Uterus (tissue), 7 donors: ENCODE results near the gene TMEM243.

GRCh38 chr7:81810354-81810782, 40.5 kb upstream of the HGF start:
- PRO-cap, 4 experiments = no peak in any of the 4 experiments
- RAMPAGE, long total RNA, 2 experiments = no peak in any of the 2 experiments
- RRBS = no CpG with 5 or more reads among the region's 6 CpGs

- PRO-cap, 4 experiments = no peak in any of the 4 experiments
- RAMPAGE, long total RNA, 2 experiments = no peak in any of the 2 experiments
- RRBS = no CpG with 5 or more reads among the region's 7 CpGs
Measured at GRCh38 chr7:82572286-82572522, 128.6 kb upstream of the CACNA2D1 start.

DNA sequence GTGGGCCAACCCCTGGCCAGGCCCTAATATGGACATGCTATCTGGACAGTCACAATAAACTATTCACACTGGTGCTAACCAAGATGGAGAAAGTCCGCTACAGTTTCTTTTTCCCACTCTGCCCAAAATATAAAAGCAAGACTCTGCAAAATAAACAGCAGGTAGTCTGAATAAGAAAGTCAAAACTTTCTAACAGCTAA, 83.9 kb downstream of the ELAPOR2 start:
- PRO-cap, 4 experiments = peak in 1 of 4 experiments; most common plus-strand start position 66 of the sequence (in 1)
- RAMPAGE, long total RNA, 2 experiments = no peak in any of the 2 experiments
- RRBS = no CpG with 5 or more reads among the region's 1 CpG

DNA sequence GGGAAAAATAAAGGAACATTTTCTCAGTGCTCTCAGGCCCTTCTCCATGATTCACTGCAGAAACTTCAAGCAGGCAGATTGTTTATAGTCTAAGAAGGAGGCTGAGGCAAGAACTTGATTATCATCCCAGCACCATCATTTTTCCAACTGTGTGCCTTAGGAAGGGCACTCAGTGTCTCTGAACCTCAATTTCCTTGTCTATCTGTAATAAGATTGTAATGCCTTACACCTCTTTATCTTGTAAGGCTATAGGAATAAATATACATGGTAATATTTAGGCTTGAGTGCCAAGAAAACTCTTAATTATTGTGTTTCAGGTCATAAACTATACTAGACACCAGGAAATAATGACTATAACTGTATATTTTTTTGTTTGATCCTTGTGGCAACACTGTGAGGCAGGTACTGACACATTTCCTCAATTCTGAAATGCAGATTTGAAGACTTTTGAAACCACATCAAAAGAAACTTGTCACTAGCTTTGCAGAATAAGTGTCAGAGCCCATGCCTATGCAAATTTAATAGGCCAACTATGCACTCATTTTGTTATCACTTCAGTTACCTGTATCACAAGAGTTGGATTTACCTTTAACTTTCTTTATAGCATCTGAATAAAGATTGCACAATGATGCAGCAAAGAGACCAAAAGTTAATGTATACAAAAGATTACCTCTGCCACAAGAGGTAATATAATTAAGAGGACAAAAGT, 80.8 kb downstream of the ELAPOR2 start:
- PRO-cap, 4 experiments = no peak in any of the 4 experiments
- RAMPAGE, long total RNA, 2 experiments = no peak in any of the 2 experiments

DNA sequence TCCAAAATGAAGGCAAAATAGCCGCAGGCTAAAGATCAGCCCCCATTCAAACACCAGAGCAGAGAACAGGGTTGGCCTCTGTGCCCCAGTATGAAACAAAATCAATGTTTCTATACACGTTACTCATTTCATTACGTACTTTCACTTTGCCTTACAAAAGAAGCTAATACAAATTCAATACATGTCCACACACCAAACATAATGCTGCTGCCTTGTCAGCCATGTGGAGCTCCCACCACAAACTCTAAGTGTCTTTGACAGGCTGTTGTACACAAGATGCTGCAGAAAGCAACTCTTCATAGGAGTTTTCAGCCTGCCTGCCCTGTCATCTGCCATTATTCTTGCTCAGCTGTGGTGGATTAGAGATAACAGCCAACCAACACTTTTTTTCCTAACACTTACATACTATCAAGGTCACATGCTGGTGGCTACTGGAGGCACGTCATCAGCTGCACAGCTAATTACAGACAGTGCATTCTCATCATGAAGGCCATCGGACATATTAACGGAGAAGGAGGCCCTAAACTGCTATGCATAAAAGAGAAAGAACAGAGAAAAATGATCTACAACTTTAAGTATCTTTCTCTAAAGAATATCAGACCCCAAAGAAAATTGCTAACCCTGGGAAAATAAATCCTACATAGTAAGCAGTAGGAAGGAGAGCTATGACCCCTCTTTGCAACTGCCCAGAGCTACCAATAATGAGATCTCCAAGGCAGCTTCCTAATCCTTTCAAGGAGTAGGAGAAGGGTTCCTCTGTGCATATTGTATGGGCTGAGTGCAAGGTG, 55.0 kb downstream of the ELAPOR2 start:
- PRO-cap, 4 experiments = no peak in any of the 4 experiments
- RAMPAGE, long total RNA, 2 experiments = no peak in any of the 2 experiments
- RRBS = no CpG with 5 or more reads among the region's 6 CpGs

DNA sequence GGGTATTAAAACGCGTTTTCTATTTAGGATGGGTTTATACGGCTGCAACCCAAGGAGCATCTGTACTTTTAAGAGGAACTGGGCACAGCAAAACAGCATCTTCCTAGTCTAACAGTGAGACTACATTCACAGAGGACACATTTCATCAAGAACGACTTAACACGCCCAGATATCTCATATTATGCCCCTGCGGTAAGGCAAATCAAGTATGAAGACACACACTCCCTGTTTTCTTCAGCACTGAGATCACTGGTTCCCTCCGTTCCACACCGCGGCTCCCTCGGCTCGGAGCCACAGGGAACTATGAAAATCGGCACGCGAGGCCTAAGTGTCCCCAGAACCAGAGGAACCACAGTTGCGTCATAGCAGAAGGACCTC, 439 bp upstream of the DMTF1 start:
- PRO-cap, 4 experiments = peak in 4 of 4 experiments; most common plus-strand start position 65 of the sequence (in 2); most common minus-strand start position 282 of the sequence (in 2)
- RAMPAGE, long total RNA, 2 experiments = no peak in any of the 2 experiments
- RRBS = no CpG with 5 or more reads among the region's 15 CpGs

DNA sequence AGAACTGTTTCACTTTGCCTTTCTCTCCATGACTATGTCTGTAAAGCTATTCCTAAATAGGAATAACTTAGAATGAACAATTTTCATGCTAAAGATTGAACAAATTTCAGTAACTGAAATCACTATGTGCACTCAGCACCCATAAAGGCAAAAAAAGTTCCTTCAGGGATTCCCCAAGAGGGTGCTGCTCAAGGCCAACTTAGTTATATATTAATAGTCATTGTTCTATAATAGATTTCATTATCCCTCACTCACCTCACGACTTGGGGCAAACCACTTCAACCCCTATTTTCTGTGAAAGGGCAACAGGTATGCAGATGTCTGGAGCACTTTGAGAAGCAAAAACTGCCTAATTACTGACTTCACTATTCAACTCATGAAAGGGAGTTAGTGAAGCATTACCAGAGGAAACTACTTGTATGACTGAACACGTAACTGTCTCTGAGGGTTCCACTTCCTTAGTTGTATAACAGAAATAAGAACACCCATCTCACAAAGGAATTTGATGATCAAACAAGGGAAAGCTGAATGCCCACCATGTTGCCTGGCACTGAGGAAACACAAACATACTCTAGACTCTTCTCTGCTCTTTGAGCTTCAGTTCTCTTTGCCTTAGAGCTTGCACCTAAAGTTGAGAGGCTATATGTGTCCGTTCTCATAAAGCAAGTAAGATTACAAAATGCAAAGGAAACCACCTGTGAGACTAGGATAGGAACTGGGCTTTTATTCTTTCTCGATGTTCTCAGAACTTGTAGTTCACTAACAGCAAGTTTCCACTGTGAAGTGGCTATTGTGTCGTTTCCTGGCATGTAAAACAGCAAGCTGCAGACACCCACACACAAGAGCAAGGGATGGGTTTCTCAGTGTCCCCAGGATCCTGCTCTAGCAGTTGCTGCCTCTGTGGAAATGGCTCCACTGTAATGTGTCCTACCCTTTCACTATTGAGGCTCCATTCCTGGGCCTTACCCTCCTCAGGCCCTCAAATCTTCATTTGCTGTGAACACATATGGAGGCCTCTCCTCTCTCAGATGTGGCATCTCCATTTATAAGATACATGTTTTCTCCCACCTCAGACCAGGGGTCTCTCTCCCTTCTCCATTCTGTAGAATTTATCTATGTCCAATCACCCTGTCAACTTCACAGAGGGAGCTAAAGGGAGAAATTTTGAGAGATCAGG, 2.7 kb downstream of the TMEM243 start:
- PRO-cap, 4 experiments = peak in 1 of 4 experiments; most common plus-strand start position 863 of the sequence (in 1)
- RAMPAGE, long total RNA, 2 experiments = no peak in any of the 2 experiments
- RRBS = no CpG with 5 or more reads among the region's 5 CpGs

- PRO-cap, 4 experiments = peak in 4 of 4 experiments; most common plus-strand start chr7:87219757 (in 2); most common minus-strand start chr7:87219732 (in 4)
- RAMPAGE, long total RNA, 2 experiments = start-site peak on the minus strand in 1 of 2 experiments, at chr7:87219712-87219739 at its widest, 144 reads per replicate
- RRBS = under 1% methylated on average over 16 of the region's 45 CpGs
Measured at GRCh38 chr7:87219413-87220012, at the start of gene TMEM243. TSS of gene TMEM243 (minus strand) at chr7:87219732.

DNA sequence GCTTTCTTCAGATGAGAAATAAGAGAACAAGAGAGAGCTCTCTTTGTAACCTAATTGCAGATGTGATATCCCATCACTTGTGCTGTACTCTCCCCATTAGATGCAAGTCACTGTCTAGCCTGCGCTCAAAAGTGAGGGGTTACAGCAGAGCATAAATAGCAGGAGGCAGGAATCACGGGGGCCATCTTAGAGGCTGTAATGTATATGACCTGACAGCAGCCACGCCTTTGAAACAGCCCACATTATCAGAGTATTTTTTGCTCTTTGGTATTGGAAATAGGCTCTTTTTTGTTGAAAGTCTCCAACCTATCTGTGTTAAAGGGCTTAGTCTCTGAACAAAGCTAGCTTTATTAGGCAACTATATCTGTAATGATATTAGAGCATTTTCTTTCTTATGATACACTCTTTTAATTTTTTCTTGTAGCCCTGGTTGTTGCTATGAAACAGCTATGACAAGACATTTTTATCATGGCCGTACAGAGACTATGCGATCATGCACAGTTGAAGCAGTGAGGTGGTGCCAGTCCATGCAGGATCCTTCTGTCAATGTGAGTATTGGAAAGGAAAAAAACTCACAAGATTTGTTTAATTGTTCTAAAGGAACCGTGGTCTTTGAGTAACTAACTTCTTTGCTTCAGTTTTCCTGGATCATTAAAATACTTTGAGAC, 45.8 kb downstream of the CROT start:
- PRO-cap, 4 experiments = no peak in any of the 4 experiments
- RAMPAGE, long total RNA, 2 experiments = no peak in any of the 2 experiments
- RRBS = no CpG with 5 or more reads among the region's 6 CpGs

- PRO-cap, 4 experiments = no peak in any of the 4 experiments
- RAMPAGE, long total RNA, 2 experiments = no peak in any of the 2 experiments
- RRBS = no CpG with 5 or more reads among the region's 2 CpGs
Measured at GRCh38 chr7:88045377-88045788, 111.3 kb downstream of the ADAM22 start.

DNA sequence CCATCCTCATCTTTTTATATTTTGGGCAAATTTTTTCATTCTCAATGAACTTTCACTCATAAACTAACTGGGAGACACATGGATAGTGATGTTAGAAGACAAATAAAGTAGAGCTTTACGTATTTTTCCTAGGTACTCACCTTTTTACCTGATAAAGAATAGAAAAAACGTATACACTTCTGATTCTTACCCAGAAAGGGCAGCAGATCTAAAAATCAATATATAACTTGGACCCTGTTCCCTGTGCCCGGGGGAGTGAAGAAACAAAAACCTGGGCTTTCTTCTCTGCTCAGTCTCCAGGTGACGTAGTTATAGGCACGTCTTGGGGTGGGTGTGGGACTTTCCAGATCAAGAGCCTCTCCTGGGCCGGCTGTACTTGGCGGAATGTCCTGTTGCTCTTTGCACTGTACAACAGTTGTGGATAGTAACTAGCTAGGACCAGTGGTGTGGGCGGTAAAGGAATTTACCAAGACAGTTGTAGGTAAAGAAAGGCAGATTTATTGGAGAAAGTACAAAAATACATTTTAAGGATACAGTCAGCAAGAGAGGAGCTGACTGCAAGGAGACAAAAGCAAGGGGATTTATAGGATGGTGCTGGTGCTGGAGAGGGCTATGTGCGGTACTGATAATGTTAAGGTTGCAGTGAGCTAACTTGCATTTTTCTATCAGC, 40.4 kb upstream of the STEAP4 start:
- PRO-cap, 4 experiments = no peak in any of the 4 experiments
- RAMPAGE, long total RNA, 2 experiments = no peak in any of the 2 experiments
- RRBS = no CpG with 5 or more reads among the region's 9 CpGs

DNA sequence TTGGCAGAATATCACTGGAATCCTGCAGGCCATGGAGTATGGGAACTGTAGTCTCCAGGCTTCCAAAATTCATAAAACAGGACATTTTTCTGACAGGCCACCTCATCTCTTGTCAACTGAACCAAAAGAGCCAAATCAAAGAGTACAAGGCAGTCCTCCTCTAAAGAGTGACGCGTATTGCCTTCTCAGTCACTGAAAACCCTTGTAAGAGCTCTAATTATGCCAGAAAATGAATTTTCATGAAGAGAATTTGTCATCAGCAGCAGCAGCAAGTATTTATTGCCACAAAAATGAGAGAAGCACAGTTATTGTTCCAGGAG, 314.4 kb upstream of the STEAP1 start:
- PRO-cap, 4 experiments = no peak in any of the 4 experiments
- RAMPAGE, long total RNA, 2 experiments = no peak in any of the 2 experiments
- RRBS = no CpG with 5 or more reads among the region's 2 CpGs

DNA sequence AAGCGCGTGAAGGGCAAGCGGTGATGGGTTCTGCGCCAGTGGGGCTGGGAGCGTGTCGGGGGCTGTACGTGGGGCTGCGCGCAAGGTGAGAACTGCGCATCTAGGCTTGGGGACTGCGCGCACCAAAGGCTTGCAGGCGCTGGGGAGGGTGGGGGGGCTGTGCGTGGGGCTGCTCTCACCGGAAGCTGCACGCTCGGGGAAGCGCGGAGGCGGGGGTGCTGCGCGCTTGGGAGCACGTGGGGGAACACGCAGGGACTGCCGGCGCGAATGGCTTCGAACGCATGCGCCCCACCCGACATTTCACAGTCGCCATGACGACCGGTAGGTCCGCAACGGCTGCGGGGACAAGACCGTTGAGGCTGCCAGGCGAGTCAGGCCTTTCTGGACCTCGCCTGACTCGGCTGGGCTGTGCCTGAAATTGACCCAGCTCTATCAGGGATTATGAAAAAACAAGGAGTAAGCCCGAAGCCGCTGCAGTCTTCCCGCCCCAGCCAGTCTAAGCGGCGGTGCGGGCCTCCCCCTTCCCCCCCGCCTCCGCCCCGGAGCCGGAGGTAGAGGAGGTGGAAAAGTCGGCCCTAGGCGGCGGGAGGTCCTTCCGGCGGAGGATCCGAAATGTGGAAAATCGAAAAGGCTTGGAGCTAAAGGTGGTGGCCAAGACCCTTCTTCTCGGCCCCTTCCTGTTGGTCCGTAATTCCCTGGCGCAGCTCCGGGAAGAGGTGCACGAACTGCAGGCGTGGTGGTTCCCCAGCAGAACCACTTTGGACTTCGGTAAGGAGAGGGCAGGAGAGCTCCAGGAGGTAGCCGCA, 35.0 kb upstream of the STEAP1 start:
- PRO-cap, 4 experiments = no peak in any of the 4 experiments
- RAMPAGE, long total RNA, 2 experiments = no peak in any of the 2 experiments
- RRBS = 2% methylated on average over 15 of the region's 66 CpGs

- PRO-cap, 4 experiments = no peak in any of the 4 experiments
- RAMPAGE, long total RNA, 2 experiments = no peak in any of the 2 experiments
- RRBS = no CpG with 5 or more reads among the region's 5 CpGs
Measured at GRCh38 chr7:90178651-90179150, 24.4 kb downstream of the STEAP1 start.

GRCh38 chr7:90209704-90210403, 1.7 kb upstream of the STEAP2 start:
- PRO-cap, 4 experiments = no peak in any of the 4 experiments
- RAMPAGE, long total RNA, 2 experiments = no peak in any of the 2 experiments
- RRBS = no CpG with 5 or more reads among the region's 3 CpGs

DNA sequence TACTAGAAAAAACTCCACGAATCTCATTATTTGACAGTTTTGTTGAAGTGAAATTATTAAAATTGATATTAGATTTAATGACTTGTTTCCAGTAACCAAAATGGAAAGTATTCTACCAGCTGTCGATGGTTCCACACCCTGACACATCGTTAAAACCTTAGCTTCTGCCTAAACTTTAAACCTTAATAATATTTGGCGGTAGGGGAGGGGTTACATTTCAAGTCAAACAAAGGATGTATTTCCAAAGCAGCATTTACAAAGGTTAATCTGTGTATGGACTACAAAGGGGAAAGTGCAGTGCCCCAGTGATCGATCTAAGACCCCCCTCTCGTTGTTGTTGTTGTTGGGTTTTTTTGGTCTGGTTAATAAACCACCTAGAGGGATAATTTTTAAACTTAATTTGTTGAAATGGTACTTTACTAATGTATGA, 1.1 kb upstream of the STEAP2 start:
- PRO-cap, 4 experiments = no peak in any of the 4 experiments
- RAMPAGE, long total RNA, 2 experiments = no peak in any of the 2 experiments
- RRBS = no CpG with 5 or more reads among the region's 6 CpGs

DNA sequence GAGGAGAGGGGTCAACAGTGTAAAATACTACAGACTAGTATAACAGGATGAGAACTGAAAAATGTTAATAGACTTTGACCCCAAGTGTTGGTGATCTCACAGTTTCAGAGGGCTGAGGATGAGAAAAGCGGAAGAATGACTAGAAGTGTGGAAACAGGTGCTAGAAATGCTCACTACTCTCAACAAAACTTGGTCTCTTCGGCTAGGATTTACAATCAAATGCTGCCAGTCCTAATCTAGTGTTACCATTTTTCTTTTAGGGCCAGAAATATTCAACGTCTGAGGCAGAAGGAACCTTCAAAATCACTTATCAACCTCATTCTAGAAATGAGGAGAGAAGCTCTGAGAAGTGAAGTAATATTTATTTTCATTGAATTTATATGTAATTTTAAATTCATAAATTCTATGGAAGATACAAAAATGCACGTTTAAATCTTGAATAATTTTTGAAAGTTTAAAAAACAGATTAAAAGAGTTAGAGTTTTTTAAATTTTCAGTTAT, 2.0 kb upstream of the CFAP69 start:
- PRO-cap, 4 experiments = no peak in any of the 4 experiments
- RAMPAGE, long total RNA, 2 experiments = no peak in any of the 2 experiments
- RRBS = no CpG with 5 or more reads among the region's 4 CpGs

GRCh38 chr7:90245558-90245986, 598 bp downstream of the CFAP69 start:
- PRO-cap, 4 experiments = peak in 1 of 4 experiments; most common minus-strand start chr7:90245779 (in 1)
- RAMPAGE, long total RNA, 2 experiments = no peak in any of the 2 experiments
- RRBS = no CpG with 5 or more reads among the region's 15 CpGs

DNA sequence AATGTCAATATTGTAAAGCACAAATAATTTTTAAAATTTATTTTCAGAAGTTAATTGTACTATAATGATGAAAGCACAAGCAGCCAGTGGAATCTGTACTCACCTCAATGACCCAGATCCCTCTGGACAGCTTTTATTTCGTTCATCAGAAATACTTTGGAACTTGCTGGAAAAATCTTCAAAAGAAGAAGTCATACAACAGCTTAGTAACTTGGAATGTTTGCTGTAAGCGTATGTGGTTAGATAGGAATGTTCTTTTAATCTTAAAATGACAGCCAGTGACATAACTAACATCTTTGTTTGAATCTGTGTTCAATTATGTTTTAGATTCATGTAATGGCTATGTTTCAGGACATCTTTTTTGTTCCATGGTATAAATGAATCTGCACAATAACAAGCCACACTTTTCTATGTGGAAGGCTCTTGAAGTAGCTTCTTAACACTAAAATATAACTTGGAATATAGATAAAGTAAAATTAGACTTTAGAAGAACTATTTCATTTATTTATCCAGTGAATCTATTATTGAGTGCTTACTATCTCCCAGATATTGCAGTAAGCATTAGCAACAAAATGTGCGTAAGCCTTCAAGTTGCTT, 26.9 kb downstream of the CFAP69 start:
- PRO-cap, 4 experiments = no peak in any of the 4 experiments
- RAMPAGE, long total RNA, 2 experiments = no peak in any of the 2 experiments
- RRBS = no CpG with 5 or more reads among the region's 3 CpGs

DNA sequence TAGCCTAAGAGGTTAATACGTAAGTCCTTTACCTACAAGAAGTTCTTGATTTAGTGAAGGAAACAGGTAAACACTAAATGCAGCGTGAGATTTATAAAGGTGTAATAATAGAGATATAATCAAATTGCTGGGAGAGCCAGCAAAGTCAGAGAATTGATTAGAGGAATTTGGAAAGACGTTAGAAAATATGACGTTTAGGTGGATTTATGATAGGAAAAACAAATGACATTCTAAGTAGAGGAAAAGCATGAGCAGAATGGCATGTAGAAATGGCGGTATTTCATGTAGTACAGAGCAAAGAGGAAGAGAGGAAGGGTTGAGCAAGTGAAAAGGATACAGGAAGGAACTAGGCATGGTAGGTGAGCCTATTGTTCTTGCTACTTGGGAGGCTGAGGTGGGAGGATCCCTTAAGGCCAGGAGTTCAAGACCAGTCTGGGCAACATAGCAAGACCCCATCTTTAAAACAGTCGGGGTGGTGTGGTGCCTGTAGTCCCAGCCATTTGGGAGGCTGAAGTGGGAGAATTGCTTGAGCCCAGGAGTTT, 1.2 kb downstream of the GTPBP10 start:
- PRO-cap, 4 experiments = no peak in any of the 4 experiments
- RAMPAGE, long total RNA, 2 experiments = no peak in any of the 2 experiments
- RRBS = no CpG with 5 or more reads among the region's 6 CpGs